Mesangial cell (primary cell): ENCODE measurements around the genes TBX10 and UNC93B1.

- RAMPAGE, long total RNA: no peak
These were observed 2.3 kb upstream of the CLCF1 start for GRCh38 chr11:67375508-67376252.

- RAMPAGE, long total RNA: no peak
These were observed 3.8 kb downstream of the RPS6KB2 start for GRCh38 chr11:67432071-67432581.

DNA sequence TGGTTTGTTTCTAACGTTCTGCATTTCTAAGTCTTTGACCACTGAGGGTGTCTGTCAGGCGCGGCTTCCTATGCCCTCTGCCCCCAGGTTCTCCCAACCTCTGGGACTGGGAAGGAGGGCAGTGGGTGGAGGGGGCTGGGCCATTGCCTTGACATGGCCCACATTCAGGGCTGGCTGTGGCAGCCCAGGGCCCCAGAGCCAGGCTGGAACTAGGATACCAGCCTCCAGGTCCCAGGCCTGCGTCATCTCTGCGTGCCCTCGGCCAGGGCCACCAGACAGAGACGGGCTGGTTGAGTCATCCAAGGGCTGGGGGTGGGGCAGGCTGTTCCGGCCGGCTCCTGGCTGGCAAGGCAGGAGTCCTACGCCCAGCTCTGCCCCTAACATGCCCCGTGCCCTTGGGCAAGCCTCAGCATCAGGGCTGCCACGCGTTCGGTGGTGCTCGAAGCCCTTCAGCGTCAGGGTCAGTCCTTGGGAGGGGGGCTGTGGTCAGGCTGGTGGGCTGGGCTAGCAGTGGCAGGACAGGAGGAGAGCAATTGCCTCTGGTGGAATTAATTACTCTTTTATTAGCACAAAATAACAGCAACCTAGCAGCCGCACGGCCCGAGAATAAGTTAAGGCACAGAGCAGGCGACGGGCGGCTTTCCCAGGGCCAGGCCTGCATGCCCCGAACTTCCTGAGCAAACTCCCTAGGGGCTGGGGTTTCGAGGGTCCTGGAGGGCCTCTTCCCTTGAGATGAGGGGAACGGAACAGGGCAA, 5.1 kb downstream of the TMEM134 start:
- RAMPAGE, long total RNA: no peak

- RAMPAGE, long total RNA: no peak
These were observed 4.1 kb downstream of the TMEM134 start for GRCh38 chr11:67464570-67465750.

DNA sequence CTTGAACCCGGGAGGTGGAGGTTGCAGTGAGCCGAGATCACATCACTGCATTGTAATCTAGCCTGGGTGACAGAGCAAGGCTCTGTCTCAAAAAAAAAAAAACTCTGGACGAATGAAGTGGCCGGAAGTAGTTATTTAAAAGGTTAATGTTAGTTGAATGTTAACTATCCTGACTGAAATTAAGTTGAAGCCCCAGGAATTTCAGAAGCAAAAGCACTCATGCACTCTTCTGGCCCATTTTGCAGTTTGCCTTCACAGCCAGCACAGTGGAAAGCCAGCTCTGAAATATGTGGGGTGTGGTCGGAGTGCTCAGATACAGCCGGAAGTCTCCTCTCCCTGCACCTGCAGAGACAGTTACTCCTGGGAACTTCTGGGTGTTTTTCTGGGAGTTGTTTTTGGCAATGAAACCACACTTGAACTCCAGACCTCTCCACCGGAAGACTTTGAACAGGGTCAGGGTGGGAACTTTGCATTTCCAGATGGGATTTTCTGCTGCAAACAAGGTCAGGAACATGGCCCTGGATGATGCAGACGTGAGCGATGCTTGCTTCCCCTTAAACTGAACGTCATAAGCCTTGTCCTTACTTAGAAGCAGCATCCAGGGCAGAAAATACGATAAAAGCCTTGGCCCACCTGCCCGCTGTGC, 21.4 kb upstream of the CABP2 start:
- RAMPAGE, long total RNA: no peak

- RAMPAGE, long total RNA: no peak
These were observed 20.1 kb upstream of the GSTP1 start for GRCh38 chr11:67563428-67564094.

- RAMPAGE, long total RNA: no peak
These were observed 1.2 kb downstream of the GSTP1 start for GRCh38 chr11:67584599-67585508.

GRCh38 chr11:67585800-67586307, 2.2 kb downstream of the GSTP1 start:
- RAMPAGE, long total RNA: no peak

GRCh38 chr11:67632304-67632996, 2.7 kb upstream of the NUDT8 start:
- RAMPAGE, long total RNA: no peak

DNA sequence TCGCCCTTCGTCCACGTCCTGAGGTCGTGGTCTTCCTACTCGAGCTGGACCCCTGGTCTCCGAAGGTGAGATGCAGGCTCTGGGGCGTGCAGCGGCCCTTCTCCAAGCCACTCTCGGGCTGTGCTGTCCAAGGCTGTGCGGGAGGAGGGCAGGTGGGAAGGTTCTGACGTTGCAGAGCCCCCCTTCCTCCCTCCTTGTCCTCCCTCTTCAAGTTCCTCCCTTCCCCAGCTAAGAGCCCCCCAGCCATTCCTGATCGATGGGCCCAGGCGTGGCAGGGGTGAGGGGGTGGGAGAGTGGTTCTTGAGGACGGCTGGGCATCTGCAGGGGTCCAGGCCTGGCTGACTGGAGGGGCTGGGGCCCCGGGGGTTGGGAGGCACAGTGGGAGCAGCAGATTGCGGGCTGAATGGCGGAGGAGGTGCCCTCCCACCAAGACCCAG, at the start of gene TBX10:
Gene TBX10 (minus strand): TSS at position 125 of the 437 bp plus-strand sequence.
- RAMPAGE, long total RNA: no peak

- RAMPAGE, long total RNA: no peak
These were observed 3.8 kb downstream of the ACY3 start for GRCh38 chr11:67646705-67647061.

GRCh38 chr11:67652564-67652953, 2.0 kb upstream of the ACY3 start:
- RAMPAGE, long total RNA: no peak

- RAMPAGE, long total RNA: no peak
These were observed 119.2 kb downstream of the UNC93B1 start for GRCh38 chr11:67884296-67885546.

- RAMPAGE, long total RNA: no peak
These were observed 48.4 kb downstream of the UNC93B1 start for GRCh38 chr11:67955359-67956011.

GRCh38 chr11:68003940-68004295, at the start of gene UNC93B1:
Gene UNC93B1, minus strand, starts transcription at chr11:68004097.
- RAMPAGE, long total RNA: start-site peak on the minus strand at chr11:68004086-68004097, 43 reads

- RAMPAGE, long total RNA: no peak
These were observed 4.7 kb downstream of the TCIRG1 start for GRCh38 chr11:68043187-68044193.

DNA sequence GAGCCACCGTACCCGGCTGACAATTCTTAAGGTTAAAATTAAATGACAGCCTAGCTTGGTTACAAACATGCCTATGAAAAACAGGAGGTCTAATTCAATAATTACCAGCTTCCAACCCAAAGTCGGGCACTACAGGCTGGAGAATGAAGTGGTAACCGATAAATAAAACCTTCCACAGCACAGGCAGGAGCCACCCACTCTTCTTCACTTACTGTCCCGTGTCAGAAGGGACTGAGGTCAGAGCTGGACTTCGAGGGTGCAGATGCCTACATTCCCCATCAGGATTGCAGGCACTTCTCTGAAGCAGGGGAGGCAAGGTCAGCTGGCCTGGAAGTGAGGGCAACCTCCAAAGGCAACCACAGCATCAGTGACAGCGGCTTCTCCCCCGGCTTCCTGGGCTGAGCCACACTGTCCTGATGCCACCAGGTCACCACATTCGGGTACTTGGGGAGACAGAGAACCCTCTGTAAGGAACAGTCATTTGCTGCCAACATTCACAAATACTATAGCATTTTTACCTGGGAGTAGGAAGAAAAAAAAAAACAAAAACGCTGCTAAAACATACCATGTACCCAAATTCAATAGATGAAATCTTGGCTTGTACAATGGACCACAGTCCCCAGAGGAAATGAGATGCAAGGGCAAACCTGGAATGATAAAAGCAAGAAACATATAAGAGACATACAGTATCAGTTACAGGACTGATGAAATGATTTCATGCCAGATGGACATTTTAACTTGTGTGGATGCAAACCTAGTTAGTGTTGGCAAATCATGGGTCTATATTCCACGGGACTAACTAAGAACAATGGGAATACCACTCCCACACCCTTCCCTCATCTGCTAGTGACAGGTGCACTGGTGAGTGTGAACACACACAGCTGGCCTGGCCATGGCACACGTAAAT, 22.8 kb downstream of the TCIRG1 start:
- RAMPAGE, long total RNA: no peak

DNA sequence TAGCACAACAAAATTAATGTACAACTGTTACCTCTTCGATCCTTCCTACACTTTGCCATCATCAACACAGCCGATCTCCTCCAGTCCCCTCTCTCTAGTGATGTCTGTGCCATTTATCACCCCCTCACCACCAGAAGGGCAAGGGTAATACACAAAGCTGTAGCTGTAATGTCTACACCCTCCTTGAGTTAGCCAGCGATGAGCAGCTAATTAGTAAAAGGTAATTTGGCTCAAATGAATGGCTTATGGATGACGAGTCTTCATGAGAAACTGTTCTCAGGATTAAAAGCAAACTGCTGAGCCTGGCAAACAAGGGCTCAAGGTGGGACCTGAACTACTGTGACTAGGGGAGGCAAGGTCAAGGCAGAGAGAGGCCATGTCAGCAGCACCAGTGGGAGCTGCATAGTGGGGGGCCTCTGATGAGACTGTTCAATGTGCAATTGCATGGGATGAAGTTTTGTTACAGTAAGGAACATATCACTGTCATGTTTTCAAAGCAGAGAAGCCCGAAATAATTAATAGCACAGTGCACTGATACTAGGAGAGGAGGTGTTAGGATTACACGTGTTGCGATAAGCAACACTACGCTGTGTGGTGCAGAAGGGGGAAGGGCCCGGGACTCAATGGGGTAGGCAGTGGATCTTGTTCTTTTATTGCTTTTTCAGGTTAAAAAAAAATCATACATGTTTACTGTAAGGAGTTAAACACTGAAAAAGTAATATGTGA, 29.0 kb downstream of the TCIRG1 start:
- RAMPAGE, long total RNA: no peak

DNA sequence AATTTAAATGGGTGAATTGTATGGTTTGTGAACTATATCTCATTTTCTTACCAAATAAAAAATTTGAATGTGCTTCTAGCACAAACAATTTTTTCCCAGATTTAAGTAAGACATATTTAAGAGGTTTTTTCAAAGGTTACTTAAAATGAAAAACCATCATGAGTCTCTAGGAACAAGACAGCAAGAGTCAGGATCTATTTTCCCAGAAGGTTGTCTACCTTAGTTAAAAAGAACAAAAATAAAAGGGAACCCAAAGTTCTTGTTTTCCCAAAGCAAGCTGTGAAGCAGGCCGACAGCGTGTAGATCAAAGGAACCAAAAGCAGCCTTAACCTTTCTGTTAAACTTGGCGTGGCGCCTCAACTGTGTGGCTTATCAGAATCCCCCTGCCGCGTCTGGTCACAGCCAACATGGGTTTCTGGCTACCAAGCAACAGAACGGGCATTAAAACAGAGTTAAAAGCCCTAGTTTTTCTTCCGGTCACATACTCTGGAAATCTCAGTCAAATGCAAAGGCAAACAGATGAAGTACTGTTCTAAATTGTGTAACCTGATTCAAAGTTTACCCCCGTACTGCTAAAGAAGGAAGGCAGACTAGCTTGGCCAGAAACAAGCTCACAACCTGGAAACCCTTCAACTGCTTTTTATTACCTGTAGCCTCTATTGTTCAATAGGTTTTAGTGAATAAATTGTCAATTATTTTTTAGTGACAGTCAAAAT, 21.7 kb downstream of the CHKA start:
- RAMPAGE, long total RNA: no peak

- RAMPAGE, long total RNA: no peak
These were observed 1.8 kb upstream of the CHKA start for GRCh38 chr11:68122970-68123429.